Aortic smooth muscle cell (primary cell): ENCODE measurements around a stretch of chr1.

DNA sequence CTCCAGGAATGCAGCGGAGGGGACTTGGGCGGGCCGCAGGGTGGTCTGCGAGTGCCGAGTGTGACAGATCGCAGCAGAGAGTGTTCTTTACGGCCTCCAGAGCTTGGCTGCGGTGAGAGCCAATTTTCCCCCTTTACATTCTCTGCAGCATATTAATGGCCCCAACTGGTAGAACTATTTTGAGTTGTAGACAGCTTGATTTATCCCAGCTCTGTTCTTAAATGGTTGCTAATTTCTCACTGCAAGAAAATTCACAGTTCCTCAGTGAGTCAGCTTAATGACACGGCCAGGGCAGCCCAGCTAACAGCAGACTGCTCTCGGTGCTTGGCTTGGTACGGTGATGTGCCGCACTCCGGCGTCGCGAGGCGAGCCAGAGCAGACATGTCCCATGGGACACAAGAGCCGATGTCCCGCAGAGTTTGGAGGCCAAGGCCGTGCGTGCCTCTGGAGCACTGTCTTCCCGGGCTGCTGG lies 39.9 kb downstream of the SNAP47 start:
- RRBS = 13% methylated on average over 8 of the region's 22 CpGs

DNA sequence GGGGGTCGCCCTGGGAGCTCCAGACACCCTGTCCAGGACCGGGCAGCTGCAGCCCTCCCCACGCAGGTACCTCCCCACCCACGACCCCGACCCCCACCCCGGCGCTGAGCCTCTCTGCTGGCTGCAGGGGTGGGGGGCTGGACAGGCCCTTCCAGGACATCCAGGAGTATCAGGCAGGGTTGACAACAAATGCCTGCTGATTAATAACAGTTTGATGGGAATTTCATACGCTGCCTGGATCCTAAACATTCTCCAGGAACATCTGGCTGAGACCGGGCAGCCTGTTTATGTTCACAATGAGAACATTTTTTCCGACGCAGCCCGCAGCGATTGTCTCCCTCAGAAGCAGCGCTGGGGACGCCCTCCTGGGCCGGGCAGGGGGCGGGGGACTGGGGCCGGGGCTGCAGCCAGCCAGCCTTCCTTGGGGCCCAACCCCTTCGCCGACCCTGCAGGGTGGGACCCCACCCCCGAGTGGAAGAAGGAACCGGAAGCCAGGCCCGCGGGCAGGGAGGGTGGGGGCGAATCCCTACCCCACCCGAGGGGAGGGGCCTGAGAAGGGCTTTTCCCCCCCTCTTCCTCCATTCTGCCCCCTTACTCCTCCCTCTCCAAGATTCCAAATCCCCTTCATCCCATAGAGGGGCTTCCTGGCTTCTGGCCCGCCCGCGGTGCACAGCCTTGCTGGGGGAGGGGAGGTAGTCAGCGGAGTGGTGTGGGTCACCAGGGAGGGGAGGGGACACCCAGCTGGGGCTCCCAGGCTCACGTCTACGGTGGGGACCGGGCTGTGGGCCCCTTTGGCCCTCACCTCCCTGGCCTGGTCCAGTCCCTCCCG lies 60.7 kb downstream of the WNT9A start:
- RRBS = 5% methylated on average over 13 of the region's 34 CpGs

DNA sequence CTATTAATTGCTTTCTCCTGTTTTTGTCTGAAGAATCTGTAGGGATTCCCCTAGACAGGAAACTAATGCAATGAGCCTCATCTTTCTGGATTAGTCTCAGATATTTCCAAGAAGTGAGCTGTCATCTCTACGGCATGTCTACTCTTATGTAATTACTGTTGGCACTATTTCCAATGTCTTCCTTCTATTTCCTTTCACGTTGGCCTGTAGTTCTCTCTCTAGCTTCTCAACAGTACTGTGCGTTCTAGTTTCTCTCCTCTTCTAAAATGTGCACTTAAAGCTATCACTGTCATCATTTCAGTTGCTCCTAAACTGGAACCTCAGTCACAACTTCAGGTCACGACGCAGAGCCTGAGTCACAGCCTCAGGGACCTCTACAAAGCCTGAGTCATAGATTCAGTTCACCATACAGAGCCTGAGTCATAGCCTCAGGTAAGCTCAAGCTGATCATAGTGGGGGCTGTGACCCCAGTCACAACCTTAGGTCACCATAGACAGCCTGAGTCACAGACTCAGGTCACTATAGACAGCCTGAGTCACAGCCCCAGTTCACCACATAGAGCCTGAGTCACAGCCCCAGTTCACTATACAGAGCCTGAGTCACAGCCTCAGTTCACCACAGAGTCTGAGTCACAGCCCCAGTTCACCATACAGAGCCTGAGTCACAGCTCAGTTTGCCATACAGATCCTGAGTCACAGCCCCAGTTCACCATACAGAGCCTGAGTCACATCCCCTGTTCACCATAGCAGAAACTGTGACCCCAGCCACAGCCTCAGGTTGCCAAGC lies 13.1 kb downstream of the WNT9A start:
- RRBS = no CpG with 5 or more reads among the region's 5 CpGs

GRCh38 chr1:228058960-228059551 lies 23.5 kb upstream of the ARF1 start:
- RRBS = 3% methylated on average over 8 of the region's 64 CpGs

DNA sequence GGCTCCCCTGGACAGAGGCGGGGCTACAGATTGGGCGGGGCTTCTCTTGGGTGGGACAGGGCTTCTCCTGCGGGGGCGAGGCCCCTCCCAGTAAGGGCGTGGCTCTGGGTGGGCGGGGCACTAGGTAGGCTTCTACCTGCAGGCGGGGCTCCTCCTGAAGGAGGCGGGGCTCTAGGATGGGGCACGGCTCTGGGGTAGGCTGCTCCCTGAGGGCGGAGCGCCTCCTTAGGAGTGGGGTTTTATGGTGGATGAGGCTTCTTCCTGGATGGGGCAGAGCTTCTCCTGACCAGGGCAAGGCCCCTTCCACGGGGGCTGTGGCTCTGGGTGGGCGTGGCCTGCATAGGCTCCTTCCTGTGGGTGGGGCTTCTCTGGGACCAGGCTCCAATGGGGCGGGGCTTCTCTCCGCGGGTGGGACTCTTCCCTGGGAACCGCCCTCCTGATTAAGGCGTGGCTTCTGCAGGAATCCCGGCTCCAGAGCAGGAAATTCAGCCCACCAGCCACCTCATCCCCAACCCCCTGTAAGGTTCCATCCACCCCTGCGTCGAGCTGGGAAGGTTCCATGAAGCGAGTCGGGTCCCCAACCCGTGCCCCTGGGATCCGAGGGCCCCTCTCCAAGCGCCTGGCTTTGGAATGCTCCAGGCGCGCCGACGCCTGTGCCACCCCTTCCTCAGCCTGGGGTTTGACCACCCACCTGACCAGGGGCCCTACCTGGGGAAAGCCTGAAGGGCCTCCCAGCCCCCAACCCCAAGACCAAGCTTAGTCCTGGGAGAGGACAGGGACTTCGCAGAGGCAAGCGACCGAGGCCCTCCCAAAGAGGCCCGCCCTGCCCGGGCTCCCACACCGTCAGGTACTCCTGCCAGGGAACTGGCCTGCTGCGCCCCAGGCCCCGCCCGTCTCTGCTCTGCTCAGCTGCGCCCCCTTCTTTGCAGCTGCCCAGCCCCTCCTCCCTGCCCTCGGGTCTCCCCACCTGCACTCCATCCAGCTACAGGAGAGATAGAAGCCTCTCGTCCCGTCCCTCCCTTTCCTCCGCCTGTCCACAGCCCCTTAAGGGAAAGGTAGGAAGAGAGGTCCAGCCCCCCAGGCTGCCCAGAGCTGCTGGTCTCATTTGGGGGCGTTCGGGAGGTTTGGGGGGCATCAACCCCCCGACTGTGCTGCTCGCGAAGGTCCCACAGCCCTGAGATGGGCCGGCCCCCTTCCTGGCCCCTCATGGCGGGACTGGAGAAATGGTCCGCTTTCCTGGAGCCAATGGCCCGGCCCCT lies 22.3 kb upstream of the ARF1 start:
- RRBS = 8% methylated on average over 4 of the region's 53 CpGs

DNA sequence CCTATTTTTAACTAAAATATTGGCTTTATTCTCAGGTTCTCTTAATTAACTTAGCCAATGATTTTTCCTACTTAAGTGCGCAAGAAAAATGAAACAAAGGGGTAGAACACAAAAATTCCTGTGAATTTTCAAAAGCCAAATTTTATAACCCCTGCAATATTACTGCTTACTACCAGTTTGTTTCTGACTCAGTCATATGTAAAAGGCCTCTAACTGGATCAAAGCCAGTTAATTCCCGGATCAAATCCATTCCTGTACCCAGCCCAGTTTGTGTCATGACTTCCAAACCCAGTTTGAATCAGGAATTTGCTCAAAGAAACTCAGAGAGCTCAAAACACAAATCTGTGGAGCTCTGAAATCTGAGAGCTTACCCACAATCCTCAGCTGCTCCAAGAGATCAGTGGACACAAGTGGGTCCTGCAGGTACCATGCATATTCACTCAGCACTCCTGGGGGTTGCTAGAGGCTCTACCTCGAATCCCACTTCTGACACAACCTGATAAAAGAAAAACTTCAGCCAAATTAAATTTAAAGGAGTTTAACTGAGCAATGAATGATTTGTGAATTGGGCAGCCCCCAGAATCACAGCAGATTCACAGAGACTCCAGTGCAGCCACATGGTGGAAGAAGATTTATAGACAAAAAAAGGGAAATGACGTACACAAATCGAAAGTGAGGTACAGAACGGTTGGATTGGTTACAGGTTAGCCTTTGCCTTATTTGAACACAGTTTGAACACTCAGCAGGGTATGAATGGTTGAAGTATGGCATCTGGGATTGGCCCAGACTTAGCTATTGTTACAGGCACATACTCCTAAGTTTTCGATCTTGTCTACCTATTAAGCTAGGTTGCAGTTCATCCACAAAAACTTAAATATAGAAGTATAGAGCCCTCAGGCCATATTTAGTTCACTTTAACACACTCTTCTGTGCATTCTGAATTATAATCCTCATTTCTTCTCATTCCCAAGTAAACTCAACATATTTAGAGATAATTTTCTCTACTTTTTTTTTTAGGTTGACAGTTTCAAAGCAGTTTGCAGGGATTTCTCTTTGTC lies 11.9 kb upstream of the MRPL55 start:
- RRBS = no CpG with 5 or more reads among the region's 7 CpGs

- RRBS = no CpG with 5 or more reads among the region's 17 CpGs
Observed at GRCh38 chr1:228141544-228142088, 1.5 kb downstream of the GUK1 start.

DNA sequence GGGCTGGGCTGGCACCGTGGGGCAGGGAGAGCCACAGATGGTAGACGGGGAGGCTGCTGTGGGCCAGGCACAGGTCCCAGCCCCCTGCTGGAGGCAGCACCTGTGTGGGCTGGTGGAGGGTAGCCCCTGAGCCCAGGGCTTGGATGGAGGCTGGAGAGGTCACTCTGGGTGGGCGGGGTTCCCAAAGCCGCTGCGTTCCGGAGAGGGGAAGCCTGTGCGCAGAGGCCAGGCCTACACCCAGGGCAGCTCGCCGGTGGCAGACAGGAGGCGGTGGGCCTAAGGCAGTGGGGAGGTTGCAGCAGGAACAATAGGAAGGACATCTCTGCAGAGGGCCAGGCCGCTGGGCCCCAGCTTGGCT lies 53.4 kb downstream of the TRIM11 start:
- RRBS = 59% methylated on average over 4 of the region's 11 CpGs

- RRBS = no CpG with 5 or more reads among the region's 42 CpGs
Observed at GRCh38 chr1:228372102-228373255, 34.2 kb downstream of the TRIM11 start.

DNA sequence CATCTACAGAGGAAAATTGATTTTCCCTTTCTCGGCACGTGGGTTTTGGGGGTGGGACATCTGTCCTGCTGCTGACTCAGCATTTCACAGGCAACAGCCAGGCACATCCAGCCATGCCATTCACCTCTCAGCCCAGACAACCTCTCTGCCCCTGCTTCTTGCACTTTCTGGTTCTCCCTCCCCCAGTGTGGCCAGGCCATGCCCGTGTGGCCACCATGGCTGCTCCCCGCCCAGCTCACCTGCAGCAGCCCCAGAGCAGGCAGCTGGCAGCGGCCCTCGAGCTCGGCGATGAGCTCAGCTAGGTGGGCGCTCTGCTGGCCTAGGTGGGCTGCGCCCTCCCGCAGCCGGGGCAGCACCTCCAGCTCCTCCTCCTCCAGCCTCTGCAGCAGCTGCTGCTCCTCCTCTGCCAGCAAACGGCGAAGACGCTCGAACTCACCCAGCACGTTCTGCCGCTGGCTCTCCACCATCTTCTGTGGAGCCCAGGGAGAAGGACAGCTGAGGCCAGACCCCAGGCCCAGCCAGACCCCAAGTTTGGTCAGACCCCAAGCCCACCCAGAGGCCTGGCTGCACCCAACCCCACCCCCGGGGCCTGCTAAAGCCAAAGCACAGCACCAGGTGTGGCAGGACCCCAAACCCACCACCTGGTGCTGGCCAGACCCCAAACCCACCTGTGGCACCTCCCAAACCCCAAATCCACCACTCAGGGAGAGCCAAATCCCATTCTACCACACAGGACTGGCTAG lies 5.7 kb downstream of the TRIM11 start:
- RRBS = no CpG with 5 or more reads among the region's 19 CpGs

DNA sequence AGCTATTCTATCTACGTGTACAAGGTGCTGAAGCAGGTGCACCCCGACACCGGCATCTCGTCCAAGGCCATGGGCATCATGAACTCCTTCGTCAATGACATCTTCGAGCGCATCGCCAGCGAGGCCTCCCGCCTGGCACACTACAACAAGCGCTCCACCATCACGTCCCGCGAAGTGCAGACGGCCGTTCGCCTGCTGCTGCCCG lies 237 bp downstream of the H2BC26 start:
- RRBS = no CpG with 5 or more reads among the region's 18 CpGs

GRCh38 chr1:228464560-228464779 lies 6.6 kb downstream of the H2BC26 start:
- RRBS = 3% methylated on average over 11 of the region's 19 CpGs

DNA sequence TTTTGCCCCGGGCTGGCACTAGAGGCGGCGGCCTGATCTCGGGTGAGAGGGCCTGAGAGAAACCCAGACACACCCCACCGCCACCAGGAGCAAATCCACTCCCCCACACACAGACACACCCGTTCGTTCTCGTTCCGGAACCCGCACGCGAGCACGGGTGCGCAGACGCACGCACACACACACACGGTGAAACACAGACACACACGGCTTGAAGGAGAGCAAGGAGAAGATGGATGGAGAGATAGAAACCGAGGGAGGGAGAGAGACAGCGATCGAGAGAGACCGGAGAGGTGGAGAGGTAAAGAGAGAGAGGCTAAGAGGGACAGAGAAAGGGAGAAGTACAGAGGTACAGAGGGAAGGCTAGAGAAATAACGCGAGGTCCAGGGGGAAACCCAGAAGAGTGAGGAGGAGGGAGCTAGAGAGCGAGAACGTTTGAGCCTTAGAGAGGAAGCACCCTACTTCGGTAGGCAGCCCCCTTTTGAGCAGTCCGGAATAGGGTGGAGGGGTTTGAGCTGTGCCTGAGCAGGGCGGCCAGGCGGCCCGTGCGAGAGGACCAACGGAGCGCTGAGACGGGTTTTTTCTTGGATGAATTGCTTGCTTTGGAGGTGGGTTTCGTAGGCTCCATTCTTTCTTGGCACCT lies 88.5 kb upstream of the RHOU start:
- RRBS = 4% methylated on average over 4 of the region's 36 CpGs

DNA sequence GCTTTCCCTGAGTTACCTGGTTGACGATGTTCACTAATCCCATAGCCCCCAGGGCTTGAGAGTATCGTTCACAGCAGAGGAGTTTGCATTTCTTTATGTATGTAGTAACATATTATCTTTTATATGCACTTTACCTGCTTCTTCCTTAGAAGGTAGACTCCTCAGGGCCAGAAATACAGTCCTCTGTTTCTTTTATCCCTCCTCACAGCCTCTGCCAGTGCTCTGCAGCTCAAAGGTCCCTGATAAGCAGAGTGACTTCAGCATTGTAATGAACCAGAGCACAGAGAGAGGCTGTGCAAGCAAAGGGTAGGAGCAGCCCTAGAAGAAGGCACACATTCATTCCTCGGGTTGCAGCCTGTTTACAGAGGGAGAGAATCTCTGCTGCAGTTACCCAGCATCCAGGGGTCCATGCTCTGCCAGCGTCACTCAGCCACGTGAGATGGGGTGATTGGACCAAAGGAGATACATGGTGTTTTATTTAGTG lies 101.1 kb downstream of the RHOU start:
- RRBS = no CpG with 5 or more reads among the region's 5 CpGs

GRCh38 chr1:228937985-228939116 lies 203.1 kb downstream of the RHOU start:
- RRBS = no CpG with 5 or more reads among the region's 23 CpGs

- RRBS = no CpG with 5 or more reads among the region's 14 CpGs
Observed at GRCh38 chr1:229058529-229059283, 212.2 kb upstream of the RAB4A start.

DNA sequence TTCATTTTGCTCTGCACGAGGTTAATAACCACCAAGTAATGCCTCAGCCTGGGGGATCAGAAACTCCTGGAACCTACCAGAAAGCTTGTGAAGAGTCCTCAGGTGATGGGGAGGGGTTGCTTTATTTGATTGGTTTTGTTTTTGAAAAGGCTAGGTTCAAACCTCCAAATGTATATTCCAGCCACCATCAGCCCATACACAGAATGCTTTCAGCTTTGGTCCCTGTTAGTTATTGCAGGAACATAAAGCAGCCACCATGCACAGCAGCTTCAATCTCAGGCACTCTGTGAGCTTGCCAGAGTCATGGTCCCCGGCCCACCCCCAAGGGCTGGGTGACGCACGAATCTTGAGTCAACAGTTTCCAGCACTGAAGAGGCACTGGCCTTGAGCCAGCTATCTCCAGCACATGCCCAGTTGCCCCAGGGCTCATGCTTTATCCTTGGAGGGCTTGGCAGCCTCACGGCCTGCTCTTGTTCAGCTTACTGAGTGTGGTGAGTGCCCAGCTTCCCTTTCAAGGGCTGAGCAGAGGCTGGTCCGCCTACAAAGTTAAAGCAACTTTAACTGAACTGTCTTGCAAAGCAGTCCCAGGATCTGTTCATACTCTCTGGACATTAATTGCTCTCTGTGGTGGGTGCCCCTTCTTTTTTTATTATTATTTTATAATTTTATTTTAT lies 200.8 kb upstream of the RAB4A start:
- RRBS = no CpG with 5 or more reads among the region's 6 CpGs

GRCh38 chr1:229113088-229113521 lies 157.8 kb upstream of the RAB4A start:
- RRBS = no CpG with 5 or more reads among the region's 1 CpG

DNA sequence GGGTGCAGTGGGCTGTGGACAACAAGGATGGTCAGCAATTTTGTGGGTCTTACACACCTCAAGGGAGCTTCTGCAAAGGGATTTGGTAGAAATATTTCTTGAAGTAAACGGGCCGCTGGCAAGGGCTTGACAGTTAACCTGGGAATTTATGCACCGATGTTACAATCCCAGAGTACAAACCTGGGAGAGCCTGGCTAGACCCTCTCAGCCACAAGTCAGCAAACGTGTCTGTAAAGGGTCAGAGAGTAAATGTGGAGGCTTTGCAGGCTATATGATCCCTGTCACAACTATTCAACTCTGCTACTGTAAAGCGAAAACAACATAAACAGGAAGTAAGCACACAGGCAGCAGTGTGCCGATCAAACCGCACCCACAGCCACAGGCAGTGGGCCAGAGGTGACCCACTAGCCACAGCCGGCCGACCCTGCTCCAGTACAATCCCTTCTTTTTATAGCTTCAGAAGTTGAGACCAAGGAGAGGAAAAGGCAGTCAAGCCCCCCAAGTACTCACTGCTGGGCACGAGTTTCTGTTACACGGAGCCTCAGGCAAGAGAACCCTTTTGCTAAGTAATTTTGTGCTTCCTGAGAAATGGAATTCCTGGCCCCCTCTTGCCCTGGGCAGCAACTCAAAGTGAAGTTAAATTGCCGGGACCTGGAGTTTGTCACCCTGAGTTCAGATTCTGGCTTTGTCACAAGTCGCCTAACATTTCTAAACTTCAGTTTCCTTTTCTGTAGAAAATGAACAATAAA lies 71.0 kb upstream of the RAB4A start:
- RRBS = no CpG with 5 or more reads among the region's 13 CpGs

DNA sequence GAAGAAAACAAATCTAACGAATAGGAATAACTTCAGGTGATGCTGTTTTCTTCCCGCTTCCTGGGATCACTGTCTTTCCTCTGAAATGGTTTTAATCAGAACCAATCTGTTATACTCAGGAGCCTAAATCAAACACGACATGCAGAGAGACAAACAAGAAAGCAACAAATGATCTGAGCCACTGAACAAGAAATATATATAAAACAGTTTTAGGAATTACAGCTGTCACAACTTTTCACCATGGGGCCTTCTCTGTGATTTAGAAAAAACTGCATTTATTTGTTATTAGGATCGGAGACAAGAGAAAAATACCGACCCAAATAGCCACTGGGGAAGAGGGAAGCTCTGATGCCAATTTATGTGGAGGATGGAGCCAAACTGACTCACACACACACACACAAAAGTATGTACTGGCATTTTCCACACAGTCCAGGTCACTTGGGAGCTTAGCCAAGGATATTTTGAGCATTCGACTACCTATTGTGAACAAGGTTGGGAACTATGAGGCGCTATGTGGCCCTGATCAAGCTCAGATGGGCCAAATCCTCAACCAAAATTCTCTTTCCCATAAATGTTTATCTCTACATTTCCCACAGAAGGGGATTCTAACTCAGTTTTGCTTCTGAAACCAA lies 1.3 kb upstream of the RAB4A start:
- RRBS = no CpG with 5 or more reads among the region's 7 CpGs